ENCODE measurements around a stretch of chr4.

DNA sequence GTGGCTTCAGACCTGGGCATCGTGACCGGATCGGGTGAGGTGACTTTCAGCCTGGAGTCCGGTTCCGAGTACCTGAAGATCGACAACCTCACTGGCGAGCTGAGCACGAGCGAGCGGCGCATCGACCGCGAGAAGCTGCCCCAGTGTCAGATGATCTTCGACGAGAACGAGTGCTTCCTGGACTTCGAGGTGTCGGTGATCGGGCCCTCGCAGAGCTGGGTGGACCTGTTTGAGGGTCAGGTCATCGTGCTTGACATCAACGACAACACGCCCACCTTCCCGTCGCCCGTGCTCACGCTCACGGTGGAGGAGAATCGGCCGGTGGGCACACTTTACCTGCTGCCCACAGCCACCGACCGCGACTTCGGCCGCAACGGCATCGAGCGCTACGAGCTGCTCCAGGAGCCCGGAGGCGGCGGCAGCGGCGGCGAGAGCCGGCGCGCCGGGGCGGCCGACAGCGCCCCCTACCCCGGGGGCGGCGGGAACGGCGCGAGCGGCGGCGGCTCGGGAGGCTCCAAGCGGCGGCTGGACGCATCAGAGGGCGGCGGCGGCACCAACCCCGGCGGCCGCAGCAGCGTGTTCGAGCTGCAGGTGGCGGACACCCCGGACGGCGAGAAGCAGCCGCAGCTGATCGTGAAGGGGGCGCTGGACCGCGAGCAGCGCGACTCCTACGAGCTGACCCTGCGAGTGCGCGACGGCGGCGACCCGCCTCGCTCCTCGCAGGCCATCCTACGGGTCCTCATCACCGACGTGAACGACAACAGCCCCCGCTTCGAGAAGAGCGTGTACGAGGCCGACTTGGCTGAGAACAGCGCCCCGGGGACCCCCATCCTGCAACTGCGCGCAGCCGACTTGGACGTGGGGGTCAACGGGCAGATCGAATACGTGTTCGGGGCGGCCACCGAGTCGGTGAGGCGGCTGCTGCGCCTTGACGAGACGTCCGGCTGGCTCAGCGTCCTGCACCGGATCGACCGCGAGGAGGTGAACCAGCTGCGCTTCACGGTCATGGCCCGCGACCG is 1.7 kb downstream of the PCDH7 start:
- PRO-cap, result no peak

GRCh38 chr4:31996583-31997083 is 1276.5 kb downstream of the PCDH7 start:
- PRO-cap, result no peak

DNA sequence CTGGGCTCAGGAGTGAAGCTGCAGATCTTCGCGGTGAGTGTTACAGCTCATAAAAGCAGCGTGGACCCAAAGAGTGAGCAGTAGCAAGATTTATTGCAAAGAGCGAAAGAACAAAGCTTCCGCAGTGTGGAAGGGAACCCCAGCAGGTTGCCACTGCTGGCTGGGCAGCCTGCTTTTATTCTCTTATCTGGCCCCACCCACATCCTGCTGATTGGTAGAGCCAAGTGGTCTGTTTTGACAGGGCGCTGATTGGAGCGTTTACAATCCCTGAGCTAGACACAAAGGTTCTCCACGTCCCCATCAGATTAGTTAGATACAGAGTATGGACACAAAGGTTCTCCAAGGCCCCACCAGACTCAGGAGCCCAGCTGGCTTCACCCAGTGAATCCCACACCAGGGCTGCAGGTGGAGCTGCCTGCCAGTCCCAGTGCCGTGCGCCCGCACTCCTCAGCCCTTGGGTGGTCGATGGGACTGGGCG is 1909.1 kb downstream of the ARAP2 start:
- PRO-cap, result no peak

GRCh38 chr4:35478965-35479491 is 765.3 kb downstream of the ARAP2 start:
- PRO-cap, result no peak

DNA sequence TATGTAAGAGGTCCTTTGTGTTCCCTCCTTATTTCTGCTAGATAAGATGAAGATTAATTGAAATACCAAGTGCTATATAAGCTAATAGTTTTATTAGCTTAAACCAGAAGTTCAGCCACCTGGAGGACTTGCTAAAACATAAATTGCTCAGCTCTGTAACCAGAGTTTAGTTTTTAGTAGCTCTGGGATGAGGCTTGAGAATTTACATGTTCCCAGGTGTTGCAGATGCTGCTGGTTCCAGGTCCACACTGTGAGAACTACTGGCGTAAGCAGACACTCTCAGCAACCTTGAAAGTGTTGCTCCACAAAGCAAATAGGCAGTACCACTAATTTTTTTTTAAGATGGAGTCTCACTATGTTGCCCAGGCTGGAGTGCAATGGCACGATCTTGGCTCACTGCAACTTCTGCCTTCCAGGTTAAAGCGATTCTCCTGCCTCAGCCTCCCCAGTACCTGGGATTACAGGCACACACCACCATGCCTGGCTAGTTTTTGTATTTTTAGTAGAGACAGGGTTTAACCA is 25.3 kb upstream of the C4orf19 start:
- PRO-cap, result no peak

DNA sequence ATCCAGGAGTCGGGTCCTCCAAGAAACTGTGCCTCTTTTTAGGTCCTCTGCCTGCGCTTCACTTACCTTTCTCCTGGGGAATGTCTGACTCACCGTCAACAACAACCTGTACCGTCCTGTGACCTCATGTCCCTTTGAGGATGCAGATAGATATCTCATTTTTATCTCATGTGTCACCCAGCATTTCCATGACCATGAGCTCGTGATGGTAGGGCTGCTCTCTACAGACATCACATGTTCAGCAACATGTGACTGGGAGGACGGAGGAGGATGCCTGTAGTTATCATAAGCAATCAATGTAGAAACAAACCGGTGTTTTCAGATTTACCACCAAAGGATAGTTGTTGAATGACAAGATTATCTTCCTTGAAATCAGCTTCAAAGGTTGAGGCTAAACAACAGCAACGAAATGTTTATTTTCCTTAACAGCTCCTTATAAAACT is 12.0 kb upstream of the C4orf19 start:
- PRO-cap, result no peak

DNA sequence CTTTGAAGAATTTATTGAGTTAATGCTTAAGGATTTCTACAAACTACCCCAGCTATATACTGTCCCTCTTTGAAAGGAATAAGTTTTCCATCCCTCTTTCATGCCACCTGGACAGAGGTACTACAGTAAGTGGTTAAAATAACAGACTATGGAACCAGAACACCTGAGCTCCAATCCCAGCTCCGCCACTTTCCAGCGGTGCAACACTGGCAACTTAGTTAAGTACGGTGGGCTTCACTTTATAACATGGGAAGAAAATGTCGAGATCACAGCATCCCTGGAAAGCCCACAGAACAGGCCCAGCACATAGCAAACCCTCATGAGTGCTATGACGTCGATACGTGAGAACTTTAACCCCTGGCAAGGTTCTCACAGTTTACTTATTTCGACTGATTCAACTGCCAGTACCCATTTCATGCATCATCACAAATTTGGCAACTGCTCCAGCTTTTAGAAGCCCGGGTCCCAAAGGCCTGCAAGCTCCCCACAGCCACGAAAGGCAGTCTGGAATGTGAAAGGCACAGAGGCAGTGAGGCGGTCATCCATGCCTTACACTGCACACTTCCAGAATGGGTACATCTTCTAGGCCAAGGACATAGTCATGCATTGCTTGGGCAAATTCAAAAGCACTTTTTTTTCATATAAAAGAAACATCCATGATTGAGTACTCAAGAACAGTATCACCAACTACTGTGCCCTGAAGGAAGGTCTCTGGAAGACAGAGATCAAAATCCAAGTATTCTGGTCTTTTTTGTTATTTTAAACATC is 41.2 kb downstream of the RELL1 start:
- PRO-cap, result no peak

- PRO-cap, result no peak
Observed at GRCh38 chr4:37648034-37648698, 38.0 kb downstream of the RELL1 start.

- PRO-cap, result no peak
Observed at GRCh38 chr4:37665447-37666317, 20.5 kb downstream of the RELL1 start.

DNA sequence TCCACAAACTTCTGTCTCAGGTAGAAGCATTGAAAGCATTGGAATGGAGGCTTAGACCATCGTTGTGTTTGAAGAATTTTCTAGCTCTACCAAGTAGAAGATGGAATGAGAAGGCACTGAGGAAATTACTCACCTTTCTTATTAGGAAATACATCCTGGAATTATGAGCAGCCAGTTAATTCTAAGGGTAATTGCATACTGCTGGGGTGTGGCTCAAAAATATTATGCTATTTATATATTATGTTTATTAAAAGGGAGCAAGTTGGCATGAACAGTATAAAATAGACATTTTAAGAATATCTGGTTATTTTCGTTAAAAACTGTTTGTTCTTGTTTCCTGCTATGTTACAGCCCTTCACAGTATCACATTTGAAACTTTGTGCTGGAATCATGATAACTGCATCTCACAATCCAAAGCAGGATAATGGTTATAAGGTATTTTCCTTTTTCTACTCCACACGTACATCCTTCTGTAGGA is 13.1 kb downstream of the PGM2 start:
- PRO-cap, result no peak

DNA sequence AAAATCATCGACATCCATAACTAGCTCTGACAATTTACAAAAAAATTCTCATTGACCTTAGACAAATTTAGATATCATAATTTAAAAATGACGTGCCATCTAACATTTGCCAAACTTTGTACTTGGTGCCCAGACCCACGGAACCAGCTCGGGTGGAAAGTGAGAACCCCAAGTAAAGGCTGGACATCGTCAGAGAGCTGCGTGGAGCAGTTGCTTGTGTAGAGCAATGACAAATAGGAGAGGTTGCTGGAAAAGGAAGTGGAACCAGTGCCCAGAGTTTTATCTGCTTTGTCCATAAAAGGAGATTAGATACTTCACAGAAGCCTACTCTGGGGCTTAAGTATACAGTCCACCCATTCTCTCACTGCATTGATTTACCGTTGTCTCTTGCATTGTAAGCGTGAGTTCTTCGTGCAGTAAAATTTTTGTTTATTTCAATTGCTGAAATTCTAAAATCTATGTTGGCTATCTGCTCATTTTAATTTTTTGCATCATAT is 5.4 kb upstream of the TBC1D1 start:
- PRO-cap, result no peak

GRCh38 chr4:37956928-37957312 is 3.3 kb upstream of the PTTG2 start:
- PRO-cap, result no peak

DNA sequence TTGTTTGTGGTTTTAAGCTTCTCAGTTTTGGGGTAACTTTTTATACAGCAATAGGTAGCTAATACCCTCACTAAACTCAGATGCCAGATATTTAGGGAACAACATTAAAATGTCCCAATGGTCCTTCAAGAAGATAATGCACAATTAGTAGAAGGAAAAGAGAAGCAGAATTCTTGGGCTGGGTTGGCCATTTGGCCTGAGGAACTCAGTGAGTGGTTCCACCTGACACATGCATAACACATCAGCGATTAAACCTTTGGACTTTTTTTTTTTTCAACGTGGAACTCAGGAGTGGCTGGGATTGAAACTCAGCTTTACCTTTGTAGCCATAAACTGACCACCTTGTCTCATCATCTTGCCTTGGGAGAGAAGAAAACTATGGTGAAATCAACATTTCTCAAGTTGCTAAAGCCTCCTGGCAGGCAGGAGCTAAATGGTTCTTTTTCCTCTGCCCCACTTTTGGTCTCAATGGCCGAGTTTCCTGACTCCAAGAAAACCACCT is 16.2 kb downstream of the PTTG2 start:
- PRO-cap, result no peak

DNA sequence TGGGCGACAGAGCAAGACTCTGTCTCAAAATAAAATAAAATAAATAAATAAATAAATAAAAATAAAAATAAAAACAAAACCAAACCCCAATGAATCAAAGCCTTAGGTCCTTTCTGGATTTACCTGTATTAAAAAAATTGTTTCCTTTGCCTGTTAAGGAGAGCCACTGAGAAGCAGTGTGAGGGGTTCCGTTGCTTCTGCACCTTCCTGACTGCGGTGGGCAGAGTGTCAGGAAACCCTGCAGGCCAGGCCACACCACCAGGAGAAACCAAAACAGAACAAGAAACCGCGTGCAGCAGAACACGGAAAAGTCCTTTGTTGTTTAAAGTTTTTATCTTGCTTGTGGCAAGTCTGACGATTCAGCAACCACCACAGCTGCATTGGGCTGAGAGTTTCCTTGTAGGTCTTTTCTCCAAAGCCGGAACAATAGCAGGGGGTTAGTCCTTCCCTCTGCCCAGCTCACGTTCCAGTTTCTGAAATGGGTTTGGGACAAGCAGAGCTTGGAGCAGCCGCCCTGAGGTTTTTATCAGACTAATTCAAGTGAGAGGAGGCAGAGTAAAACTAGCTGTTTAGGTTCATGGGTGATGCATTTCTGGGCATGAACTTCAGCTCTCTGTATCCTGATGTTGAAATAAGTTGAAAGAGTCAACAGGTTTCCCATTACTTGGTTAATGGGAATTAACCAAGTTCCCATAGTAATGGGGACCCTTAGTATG is 216.8 kb downstream of the PTTG2 start:
- PRO-cap, result no peak

- PRO-cap, result no peak
Observed at GRCh38 chr4:38190712-38191017, 230.5 kb downstream of the PTTG2 start.

DNA sequence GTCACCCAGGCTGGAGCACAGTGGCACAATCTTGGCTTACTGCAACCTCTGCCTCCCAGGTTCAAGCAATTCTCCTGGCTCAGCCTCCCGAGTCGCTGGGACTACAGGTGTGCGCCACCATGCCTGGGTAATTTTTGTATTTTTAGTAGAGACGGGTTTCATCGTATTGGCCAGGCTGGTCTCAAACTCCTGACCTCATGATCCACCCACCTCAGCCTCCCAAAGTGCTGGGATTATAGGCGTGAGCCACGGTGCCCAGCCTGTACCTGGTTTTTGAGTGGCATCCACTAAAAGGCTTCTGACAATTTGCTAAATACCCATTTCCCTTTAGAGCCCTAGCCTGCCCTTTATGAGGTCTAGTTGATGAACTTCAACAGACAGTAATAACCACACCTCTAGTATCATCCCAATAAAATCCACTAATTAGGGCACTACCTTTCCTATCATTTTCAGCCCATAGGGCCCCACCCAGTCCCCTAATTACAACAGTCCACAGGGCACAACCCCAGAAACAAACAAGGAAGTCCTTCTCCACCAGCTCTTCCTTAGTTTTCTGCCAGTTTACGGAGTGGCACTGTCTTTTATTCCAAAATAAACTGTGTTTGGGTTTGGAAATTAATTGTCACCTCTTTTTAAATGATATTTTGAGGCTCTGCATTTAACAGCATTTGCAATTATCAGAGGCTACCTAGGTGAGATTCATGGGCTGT is 303.7 kb downstream of the PTTG2 start:
- PRO-cap, result no peak

DNA sequence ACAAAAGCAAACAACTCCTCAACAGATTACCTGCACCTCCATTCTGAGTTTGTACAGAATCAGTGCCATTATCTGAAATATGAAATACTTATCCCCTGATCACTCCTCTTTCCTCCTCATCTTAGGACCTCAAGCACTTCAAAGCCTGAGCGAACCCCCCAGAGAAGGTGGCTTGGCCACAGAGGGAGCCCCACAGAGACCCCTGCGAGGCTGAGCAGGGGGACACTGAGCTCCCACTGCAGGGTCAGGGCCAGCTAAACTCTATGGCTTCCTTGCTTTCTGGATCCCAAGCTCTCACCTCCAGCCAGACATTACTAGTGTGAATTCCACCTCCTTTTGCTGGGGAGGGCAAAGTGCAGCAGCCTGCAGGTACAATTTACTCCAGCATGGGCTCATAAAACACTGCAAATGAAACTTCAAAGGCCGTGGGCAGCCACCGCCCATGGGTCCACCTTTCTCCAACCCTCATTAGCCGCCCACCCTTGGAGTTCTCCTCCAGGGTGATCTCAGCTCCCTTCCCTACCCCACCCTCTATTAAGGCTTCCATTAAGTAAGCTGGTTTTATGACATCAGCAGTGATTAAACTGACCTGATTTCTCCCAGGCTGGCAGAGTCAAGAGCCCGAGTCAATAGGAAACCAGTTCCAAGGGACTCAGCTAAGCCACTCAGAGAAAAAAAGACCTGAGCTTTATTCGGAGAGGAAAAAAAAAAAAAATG is 319.3 kb downstream of the PTTG2 start:
- PRO-cap, result no peak

- PRO-cap, result no peak
Observed at GRCh38 chr4:38313814-38314628, 350.0 kb upstream of the KLF3 start.

DNA sequence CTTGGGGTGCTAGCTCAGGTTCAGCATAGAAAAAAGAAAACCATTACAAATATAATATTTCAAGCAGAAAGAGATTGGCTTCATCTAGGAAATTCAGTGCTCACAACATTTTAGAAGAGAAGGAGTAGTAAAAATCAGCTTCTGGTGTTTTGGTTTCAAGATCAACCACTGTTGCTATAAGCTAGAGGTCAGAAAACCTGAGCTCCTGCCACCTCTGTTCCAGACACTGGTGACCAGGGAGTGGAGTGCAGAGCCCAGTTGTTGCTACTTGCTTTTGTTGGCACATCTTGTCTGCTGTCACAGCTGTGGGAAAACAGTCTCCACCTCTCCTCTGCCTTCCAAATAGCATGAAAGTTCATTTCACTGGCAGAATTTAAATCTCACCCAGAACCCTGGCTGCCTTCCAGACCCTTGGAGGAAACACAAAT is 297.6 kb upstream of the KLF3 start:
- PRO-cap, result no peak

GRCh38 chr4:38489047-38489483 is 174.9 kb upstream of the KLF3 start:
- PRO-cap, result no peak